LHCN-M2 (cell line): ENCODE results near the genes ROBO2, CADM2 and CSNKA2IP.

- RAMPAGE, long total RNA: no peak
Observed at GRCh38 chr3:77039035-77040215, at the start of gene ROBO2. Gene ROBO2, plus strand, starts transcription at chr3:77040099.

GRCh38 chr3:81057359-81057558 lies 704.2 kb downstream of the GBE1 start:
- RAMPAGE, long total RNA: no peak

GRCh38 chr3:81622121-81622958 lies 139.1 kb downstream of the GBE1 start:
- RAMPAGE, long total RNA: no peak

- RAMPAGE, long total RNA: no peak
Observed at GRCh38 chr3:81744261-81744793, 17.1 kb downstream of the GBE1 start.

GRCh38 chr3:82030924-82031267 lies 269.5 kb upstream of the GBE1 start:
- RAMPAGE, long total RNA: no peak

GRCh38 chr3:82342396-82342808 lies 581.0 kb upstream of the GBE1 start:
- RAMPAGE, long total RNA: no peak

DNA sequence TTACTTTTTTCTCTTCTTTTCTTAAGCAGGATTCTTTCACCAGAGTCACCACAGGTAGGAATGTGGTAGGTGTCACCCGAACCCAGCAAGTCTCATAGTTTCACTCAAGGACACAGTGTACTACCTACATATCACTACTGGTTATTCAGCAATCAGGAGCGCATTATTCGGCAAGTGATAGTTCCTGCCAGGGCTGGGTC lies 1271.5 kb upstream of the CADM2 start:
- RAMPAGE, long total RNA: no peak

- RAMPAGE, long total RNA: no peak
Observed at GRCh38 chr3:84958439-84959226, at the start of gene CADM2. Gene CADM2, plus strand, starts transcription at chr3:84958989.

DNA sequence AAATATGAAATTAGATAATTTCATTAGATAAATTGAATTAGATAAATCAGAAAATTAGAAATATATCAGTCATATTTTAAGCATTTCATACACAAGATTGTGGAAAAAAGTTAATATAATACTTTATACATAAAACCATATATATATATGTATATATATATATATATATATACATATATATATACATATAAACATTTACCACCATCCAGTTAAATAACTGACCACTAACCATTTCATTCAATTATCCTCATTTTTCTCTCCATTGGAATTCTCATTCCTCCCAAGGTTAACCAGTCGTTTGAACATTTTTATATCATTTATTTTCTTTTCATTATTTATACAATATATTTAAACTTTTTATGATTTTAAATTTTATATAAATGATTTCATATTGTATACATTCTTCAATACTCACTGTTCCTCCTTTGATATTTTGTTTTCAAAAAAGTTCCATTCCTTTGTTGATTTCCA lies 424.6 kb downstream of the CADM2 start:
- RAMPAGE, long total RNA: no peak

- RAMPAGE, long total RNA: no peak
Observed at GRCh38 chr3:86247882-86248133, 743.1 kb downstream of the VGLL3 start.

DNA sequence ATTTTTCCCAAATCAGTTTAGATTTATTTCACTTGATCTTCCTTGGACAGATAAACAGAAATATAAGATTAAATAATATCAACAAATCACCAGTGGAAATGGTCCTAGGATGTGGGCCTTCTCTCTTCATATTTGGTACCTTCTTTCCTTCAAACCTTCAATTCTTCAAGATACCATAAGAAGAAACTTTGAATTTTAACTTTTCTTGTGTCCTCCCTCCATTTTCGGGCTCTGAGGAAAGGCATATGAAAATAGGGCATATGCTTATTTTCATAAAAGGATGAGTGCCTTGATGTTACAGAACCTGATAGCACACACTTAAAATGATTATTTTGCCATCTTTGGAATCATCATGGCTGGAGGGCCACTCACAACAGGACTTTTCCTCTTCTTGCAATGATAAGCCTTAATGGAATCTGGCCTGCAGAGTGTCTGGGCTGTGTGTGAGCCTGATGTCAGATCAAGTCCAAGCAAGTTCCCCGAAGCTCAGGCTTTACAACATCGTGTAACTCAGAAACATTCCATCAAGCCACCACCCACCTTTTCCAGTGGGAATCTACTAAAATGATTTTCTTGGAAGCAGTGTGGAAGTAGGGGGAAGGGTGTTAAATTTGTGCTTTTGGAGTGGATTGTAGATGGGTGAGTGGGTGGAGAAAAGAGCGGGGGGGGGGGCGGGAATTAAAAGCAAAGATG lies 53.9 kb downstream of the VGLL3 start:
- RAMPAGE, long total RNA: no peak

- RAMPAGE, long total RNA: no peak
Observed at GRCh38 chr3:86991870-86992087, 830 bp upstream of the VGLL3 start.

DNA sequence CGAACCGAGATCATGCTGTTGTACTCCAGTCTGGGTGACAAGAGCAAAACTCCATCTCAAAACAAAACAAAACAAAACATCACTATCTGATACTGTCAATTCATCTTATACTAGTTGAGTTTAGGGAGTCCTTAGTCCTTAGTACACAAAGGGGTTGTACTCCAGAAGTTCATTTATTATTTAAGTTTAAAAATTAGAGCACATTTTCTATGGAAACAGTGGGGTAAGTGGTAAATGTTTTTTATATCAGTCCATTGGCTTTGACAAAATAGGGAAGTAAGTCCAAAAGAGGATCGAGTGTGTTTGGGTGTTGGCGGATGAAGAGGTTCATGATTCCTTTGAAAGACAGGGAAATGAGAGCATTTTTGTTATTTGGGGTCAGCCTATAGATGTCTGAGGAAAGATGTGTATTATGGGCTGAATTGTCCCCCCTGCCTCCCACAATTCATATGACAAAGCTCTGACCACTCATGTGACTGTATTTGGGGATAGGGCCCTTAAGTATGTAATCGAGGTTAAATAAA lies 9.7 kb downstream of the CHMP2B start:
- RAMPAGE, long total RNA: no peak

DNA sequence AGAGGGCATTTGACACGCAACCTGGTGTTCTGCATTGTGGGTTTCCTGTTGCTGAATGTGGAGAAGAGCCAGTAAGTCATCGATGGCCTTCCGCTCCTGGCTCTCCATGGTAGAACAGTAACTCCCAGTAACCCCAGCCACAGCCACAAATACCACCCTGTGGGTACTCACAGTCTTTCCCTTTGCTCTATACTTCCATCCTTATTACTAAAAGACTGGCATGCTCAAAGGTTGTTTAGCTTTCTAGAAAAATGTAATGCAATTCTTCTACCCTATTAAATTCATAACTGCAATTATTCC lies 61.4 kb downstream of the CGGBP1 start:
- RAMPAGE, long total RNA: no peak

DNA sequence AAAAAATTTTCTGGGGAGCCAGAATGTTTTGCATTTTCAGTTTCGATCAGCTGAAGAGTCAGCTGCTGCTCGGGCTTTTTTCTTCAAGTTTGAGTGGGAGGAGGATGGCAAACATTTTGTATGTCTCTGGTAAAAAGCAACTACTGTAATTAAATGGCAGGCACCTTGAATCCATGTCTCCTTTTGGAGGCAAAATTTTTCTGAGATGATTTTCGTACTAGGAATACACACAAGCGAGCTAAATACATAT lies 617 bp downstream of the C3orf38 start:
- RAMPAGE, long total RNA: no peak

- RAMPAGE, long total RNA: no peak
Observed at GRCh38 chr3:88338154-88338665, at the start of gene CSNKA2IP. Gene CSNKA2IP, plus strand, starts transcription at chr3:88338456.

- RAMPAGE, long total RNA: no peak
Observed at GRCh38 chr3:89699138-89699695, 591.8 kb downstream of the EPHA3 start.

DNA sequence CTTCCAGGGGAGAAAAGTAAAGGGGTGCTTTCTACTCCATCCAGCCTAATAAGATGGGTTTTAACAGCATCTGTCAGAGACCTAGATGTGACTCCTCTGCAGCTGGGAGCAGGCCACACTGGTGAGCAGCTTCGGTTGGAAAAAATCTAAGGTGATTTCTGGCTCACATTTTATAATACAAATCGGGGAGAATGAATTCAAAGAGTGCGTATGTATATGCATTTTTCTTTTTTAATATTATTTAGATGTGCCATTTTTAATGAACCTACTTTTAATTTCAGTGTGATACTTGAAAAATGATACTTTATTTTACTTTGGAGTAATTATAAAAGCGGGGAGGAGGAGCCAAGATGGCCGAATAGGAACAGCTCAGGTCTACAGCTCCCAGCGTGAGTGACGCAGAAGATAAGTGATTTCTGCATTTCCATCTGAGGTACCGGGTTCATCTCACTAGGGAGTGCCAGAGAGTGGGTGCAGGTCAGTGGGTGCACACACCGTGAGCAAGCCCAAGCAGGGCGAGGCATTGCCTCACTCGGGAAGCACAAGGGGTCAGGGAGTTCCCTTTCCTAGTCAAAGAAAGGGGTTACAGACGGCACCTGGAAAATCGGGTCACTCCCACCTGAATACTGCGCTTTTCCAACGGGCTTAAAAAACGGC lies 640.0 kb downstream of the EPHA3 start:
- RAMPAGE, long total RNA: no peak

GRCh38 chr3:89925873-89926346 lies 818.5 kb downstream of the EPHA3 start:
- RAMPAGE, long total RNA: no peak

DNA sequence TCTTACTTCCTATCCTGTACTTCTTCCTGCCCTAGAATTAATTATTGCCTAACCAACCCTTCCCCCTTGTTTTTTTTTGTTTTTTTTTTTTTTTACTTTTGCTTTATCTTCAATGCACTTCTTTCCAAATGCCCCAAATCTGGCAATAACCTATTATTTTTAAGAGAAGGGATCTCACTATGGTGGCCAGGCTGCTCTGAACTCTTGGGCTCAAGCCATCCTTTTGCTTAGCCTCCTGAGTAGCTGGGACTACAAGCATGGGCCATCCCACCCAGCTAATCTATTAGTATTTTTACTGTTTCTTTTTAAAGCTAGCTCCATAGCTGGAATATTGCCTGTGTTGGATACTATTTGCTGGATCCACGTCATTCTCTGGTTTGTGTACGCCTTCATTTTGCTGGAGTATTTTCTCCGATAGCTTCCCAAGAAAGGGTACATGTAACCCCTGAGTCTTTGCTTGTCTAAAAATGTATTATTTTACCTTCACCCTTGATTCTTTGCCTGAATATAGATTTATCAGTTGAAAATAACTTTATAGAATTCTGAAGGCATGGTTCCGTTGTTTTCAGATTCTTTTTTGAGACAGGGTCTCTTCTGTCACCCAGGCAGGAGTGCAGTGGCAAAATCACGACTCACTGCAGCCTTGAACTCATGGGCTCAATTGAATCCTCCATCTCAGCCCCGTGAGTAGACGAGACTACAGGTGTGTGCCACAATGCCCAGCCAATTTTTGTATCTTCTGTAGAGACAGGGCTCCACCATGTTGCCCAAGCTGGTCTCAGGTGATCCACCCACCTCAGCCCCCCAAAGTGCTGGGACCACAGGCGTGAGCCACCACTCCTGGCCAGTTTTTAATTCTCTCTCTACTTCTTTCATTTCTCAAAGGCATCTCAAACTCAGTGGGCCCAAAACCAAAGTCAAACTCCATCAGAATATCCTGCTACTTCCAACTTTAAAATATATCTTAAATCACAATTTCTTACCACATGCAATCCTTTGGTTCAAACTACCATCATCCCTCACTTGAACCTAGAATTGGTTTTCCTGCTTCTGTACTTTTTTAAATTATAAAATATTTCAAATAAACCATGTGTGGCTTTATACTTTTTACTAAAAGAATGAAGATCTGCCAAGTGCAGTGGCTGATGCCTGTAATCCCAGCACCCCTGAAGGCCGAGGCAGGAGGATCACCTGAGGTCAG lies 3.7 kb downstream of the DHFR2 start:
- RAMPAGE, long total RNA: no peak